ENCODE results near the gene RINT1.

- RRBS: no CpG with 5 or more reads among the region's 3 CpGs
Observed at GRCh38 chr7:105089895-105090333, 75.9 kb downstream of the KMT2E start.

GRCh38 chr7:105257256-105257667, 131.5 kb downstream of the SRPK2 start:
- RRBS: no CpG with 5 or more reads among the region's 1 CpG

- RRBS: 1% methylated on average over 42 of the region's 108 CpGs
Observed at GRCh38 chr7:105387628-105388564, 825 bp downstream of the SRPK2 start.

- RRBS: no CpG with 5 or more reads among the region's 2 CpGs
Observed at GRCh38 chr7:105499039-105500036, 22.7 kb downstream of the PUS7 start.

GRCh38 chr7:105531872-105532998, at the start of gene RINT1:
Gene RINT1 (plus strand): TSS chr7:105532201.
- RRBS: 2% methylated on average over 4 of the region's 50 CpGs

DNA sequence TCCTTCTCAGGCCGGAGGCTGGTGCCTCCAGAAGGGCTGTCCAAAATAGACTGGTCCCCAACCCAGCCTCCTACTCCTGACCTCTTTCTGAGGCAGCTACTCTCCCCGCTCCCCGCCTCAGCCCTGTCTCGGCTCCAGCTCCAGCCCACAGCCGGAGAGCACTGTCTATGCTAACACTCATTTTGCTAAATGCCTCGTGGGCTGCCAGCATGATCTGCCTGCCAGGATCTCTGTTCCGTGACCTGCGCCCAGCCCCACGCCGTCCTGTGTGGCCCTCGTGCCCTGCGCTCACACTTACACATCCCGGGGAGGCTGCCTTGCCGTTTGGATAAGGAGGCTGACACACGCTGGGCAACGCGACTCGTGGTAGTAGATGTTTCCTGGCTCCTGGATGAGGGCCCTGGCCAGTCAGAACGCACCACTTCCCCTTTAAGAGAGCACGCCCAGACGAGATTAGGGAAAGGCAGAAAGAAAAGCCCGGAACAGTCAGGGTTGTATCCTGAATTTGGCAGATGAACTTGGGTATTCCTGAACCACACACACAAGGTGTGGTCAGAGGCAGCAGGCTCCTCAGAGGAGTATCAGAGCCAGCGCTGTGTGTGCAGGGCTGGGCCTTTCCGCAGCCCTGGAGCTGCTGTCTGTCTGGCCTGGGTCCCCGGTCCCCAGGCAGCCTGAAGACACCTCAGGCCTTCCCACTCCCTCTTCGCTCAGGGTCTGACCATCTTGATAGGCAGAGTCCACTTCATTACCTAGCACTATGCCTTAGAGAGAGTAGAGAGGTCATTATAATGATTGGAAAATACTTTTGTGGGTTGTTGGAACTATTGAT, 97.7 kb upstream of the EFCAB10 start:
- RRBS: no CpG with 5 or more reads among the region's 26 CpGs

- RRBS: no CpG with 5 or more reads among the region's 6 CpGs
Observed at GRCh38 chr7:105777503-105778249, 98.7 kb downstream of the ATXN7L1 start.

GRCh38 chr7:106114757-106115288, 2.7 kb upstream of the SYPL1 start:
- RRBS: no CpG with 5 or more reads among the region's 5 CpGs

DNA sequence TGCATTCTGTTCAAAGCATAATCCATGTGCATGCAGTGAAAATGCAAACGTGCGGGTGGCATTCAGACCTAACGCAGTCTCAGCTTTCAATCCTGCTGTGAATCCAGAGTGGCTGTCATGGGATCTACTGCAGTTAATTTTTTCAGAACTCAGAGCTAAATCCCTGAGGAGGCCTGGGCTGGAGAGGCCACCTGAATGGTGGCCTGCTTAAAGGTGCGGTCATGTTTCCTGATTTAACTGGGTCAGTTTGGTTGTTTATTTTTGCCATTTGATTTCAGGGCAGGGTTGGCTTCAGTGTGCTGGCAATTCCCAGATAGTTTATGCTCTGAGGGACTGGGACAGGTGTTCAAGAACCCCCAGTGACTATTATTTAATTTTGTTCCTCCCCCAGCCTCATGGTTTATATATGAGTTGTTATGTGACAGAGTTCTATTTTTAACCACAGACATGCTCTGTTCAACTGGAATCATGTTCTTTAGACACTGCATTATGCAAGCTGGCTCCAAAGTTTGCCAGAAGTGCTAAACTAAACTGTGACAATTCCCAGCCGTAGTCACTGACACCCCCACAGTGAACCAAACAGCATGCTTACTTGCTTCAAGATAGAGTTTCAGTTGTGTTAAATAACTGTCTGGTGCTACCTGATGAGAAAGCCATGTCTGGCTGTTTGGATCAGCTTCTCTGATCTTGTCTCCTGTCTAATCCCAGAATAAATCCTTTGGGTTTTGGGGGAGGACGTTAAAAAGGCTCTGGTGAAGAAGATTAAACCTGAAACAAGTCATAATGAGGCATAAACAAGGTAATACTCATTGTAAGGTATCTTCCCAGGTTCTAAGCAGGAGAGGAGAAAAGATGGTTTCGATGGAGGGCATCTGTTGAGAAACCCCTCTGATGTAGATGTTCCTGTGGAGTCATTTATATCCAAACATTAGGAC, 27.7 kb upstream of the SYPL1 start:
- RRBS: no CpG with 5 or more reads among the region's 7 CpGs

DNA sequence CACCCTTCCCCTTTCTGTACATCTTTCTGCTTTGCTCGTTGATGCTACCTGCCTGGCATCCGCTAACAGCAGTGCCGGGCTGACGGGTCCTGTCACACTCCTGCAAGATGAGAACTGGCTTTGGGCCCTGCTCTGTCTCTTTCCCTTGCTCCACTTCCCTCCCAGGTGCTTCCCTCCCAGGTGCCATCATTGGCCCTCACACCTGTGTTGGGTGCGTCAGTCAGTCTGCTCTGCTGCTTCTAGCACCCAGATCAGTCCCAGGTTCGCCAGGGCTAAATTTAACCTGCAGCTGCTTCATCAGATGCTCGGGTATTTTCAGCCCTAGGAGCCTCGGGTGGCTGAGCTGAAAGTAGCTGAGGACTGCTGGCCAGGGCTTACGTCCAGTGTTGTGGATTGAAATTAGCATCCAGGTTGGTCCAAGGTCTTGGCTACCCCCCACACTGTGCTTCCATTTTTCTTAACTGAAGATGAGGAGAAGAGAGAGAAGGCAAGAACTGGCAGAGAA, 65.6 kb upstream of the SYPL1 start:
- RRBS: no CpG with 5 or more reads among the region's 9 CpGs

DNA sequence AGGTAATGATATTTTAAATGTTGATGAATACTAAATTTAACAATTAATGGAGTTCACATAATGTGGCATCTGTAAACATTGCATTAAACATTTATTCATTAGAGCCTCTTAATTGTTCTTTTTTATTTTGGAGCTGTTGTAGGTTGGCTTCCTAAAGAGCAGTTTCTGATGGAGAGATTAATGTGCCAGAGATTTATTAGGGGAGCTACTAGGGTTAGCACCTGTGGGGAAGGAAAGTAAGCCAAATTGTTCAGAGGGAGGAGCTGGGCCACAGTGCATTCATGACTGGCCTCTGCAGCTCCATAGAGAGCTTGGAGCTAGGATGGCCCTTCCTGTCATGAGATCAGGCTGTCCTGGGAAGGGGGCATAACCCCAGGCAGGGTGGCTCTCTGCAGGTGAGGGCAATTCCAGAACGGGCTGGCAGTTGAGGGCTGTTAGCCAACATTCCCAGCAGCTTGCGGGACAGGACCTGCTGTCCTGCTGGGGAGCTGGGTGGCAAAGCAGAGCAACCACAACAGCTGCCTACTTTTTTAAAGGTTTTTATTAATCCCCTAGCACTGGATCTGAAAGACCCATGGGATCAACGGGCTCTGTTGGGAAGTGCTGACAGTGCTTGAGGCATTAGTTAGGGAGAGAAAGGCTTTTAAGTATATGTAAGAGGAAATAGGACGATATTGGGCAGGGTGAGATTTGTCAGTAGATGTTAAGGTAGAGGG, 78.0 kb downstream of the NAMPT start:
- RRBS: no CpG with 5 or more reads among the region's 4 CpGs

- RRBS: no CpG with 5 or more reads among the region's 2 CpGs
Observed at GRCh38 chr7:106260522-106261486, 24.0 kb downstream of the NAMPT start.

DNA sequence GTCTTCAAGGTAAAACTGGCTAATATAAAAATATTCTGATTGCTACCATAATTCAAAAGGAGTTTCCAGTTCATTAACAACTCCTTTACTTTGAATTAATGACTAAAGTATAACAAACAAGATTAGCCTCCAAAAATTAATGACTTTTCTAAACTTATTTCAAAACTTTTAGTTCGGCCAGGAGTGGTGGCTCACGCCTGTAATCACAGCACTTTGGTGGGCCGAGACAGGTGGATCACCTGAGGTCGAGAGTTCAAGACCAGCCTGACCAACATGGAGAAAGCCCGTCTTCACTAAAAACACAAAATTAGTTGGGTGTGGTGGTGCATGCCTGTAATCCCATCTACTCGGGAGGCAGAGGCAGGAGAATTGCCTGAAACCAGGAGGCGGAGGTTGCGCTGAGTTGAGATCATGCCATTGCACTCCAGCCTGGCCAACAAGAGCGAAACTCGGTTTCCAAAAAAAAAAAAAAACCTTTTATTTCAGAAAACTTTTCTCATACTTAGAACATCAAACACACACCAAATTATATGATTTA, 8.3 kb downstream of the NAMPT start:
- RRBS: no CpG with 5 or more reads among the region's 10 CpGs

DNA sequence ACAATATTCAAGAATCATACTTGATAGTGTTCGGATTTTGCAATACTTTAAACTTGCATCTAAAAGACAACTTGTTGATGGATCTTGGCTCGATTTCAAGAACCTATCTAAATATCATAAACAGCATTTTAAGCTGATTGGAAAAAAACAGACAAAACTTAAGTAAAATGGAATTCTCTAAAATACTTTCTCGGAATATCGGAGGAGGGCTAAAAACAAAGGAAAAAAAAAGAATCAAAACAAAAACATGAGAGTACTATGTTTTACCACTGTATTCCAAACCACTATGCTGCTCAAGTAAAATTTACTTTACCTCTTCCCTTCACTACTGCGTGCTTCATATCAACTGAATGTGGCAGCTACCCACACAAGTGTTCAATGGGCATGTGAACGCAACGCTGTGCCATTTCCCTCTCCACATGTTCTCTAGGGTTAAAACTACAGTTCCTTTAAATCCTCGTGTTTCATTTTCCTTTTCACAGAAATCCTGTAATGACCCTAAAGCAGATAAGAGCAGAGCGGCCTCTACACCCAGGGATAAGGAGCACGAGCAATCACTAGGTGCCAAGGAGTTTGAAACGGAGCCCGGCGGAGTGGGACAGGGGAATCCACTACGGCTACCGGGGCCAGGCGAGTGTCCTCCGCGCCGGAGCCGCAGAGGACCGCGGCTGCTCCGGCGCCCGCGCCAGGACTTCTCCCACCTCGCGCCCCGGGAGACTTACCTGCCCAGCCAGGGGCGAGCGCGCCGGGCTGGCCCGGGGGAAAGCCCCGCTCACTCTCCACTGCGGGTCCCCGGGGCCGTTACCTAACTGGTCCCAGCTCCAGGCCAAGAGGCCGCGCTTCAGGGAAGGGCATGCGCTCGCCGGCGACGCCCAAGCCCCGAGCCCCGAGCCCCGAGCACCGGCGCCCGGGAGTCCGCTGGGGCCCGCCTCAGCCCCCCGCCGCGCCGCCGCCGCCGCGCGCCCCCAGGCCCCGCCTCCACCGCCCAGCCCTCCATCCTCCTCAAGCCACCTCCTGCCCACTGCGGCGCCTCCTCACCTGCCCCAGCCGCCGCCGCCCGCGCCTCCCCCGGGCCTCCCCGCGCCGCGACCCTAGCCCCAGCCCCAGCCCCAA, 801 bp downstream of the NAMPT start:
- RRBS: 2% methylated on average over 26 of the region's 76 CpGs

DNA sequence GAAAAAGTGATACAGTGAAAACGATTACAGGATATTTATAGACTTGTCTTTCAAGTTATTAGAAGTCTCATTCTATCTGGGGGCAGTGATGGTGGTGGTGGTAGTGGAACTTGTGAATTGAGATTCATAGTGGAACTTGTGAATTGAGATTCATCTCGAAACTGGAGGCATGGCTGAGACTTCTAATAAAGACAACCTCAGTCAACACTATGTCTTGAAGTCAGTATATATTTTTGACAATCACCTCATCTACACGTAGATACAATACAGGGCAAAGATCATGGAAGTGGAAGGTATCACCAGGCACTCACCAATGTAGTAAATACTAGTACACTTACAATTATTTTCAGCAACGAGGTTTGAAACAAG, 1.3 kb upstream of the NAMPT start:
- RRBS: no CpG with 5 or more reads among the region's 4 CpGs

DNA sequence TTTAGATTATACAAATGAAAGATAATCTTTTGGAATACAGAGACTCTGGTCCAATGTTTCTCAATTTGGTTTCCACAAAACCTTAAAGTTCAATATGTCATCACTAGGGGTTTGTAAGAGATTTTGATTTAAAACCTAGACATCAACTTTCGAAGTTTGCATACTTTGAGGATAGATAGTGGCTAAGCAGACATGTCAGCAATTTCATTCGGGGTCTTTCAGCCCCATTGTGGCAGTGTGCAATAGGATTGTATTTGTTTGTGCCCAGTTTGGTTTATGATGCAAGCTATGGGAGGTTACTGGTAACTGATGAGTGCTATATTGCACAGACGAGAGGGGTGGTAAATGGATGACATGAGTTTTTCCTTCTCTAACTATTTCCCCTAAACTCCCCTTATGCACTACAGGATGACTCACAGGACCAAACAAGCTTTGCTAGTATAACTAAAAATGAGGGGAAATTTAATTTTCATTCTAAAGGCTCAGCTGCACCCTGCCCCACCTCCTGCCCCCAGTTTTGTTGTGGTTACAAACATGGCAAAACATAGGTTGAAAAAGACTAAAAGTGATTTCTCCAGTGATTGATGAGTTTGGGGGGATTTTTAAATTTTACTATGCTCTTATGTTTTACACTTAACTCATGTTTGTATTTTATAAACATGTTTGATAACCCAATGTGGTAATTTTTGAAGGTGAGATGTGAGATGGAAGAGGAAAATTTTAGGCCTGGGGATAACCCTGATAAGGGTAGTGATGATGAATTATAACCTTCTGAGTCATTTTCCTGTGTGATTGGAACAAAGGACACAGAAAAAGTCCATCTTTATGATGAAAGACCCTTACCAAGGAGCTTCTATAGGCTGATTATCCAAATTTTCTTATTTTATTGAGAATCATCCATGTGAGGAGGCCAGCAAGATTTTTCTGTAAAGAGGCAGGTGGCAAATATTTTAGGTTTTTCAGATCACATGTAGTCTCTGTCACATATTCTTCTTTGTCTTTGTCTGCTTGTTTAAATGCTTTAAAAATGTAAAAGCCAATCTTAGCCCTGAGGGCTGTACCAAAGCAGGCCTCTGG, 60.8 kb upstream of the NAMPT start:
- RRBS: no CpG with 5 or more reads among the region's 3 CpGs

GRCh38 chr7:106421294-106422007, 136.7 kb upstream of the NAMPT start:
- RRBS: no CpG with 5 or more reads among the region's 6 CpGs

DNA sequence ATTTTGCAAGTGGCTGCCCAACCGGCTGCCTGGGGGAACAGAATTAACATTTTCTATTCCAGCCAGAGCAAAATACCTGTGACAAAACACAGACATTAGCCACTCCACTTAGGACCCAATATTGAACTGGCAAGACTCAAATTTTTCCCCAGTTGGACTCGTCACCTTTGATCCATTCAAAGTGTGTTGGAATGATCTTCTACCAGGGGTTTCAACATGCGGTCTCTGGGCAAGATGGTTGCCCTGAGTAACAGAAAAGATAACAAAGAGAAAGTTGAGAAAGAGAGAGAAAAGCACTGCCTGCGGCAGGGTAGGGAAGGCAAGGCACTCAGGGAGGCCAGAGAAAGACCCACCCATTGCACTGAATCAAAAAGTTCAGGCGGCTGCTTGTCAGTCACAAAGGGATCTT, 174.9 kb upstream of the NAMPT start:
- RRBS: 95% methylated on average over 1 of the region's 5 CpGs

DNA sequence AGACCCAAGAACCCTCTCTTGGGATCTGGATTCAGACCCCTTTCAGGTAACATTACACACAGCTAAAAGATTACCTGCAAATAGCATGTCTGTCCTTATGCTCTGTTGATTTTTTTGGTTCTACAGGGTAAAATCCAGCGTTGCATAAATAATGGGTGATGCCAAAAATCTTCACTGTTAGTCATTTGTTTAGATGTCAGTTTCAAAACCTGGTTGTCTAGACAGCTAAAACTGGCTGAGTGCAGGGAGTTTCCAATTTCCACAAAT, 20.6 kb downstream of the CCDC71L start:
- RRBS: no CpG with 5 or more reads among the region's 1 CpG

- RRBS: no CpG with 5 or more reads among the region's 2 CpGs
Observed at GRCh38 chr7:106718162-106718698, 57.3 kb upstream of the CCDC71L start.